Smooth muscle cell (in vitro differentiated cells): ENCODE measurements around a stretch of chr7.

GRCh38 chr7:20197228-20197427 lies 20.1 kb downstream of the MACC1 start:
- RAMPAGE, long total RNA = no peak

- RAMPAGE, long total RNA = no peak
These were observed 11.5 kb downstream of the MACC1 start for GRCh38 chr7:20205593-20206181.

DNA sequence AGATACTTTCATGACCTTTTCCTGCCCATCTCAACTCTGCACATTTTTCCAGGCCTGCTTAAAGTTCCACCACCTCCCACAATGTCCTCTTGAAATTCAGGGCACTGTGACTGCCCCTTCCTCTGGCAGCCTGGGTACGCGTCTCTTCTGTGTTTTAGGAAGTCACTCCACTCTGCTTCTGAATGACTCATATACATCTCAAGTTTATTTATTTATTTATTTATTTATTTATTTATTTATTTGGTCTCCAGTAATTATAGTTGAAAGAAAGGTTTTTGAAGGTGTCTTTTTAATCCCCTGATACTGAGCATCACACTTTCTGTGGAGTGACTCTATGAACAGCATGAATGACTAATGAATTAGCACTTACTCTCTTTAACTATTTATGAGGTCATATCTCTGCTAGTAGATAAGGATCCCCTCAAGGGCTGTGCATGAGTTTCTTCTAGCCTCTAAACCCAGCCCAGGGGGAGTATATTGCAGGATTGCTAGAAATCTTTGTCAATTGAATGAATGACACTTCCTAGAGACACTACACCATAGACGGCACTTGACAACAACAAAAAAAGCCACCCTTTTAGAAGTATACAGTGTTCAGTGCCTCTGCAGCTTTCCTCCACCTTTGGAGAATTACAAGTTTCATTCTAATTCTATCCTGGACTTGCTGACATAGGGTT lies 2.2 kb downstream of the MACC1 start:
- RAMPAGE, long total RNA = no peak

GRCh38 chr7:20219021-20219728 lies 2.0 kb upstream of the MACC1 start:
- RAMPAGE, long total RNA = no peak

DNA sequence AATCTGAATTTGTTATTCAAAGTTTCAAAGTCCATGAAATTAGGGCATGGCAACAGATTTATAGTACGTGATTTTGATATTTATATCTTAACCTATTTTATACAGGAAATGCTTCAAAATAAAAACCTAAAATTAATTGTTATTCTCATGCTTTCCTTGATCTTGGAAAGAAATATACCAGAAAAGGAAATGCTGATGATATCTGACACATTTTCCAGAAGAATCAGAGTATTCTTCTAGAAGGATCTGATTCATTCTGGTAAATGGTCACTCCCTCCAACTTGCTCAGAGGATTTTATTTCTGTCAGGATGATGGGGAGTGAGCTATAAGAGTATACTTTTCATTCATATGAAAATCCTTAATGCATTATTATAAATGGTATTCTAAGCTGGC lies 71.5 kb downstream of the ITGB8 start:
- RAMPAGE, long total RNA = no peak

- RAMPAGE, long total RNA = no peak
These were observed 111.5 kb downstream of the ITGB8 start for GRCh38 chr7:20442273-20442533.

DNA sequence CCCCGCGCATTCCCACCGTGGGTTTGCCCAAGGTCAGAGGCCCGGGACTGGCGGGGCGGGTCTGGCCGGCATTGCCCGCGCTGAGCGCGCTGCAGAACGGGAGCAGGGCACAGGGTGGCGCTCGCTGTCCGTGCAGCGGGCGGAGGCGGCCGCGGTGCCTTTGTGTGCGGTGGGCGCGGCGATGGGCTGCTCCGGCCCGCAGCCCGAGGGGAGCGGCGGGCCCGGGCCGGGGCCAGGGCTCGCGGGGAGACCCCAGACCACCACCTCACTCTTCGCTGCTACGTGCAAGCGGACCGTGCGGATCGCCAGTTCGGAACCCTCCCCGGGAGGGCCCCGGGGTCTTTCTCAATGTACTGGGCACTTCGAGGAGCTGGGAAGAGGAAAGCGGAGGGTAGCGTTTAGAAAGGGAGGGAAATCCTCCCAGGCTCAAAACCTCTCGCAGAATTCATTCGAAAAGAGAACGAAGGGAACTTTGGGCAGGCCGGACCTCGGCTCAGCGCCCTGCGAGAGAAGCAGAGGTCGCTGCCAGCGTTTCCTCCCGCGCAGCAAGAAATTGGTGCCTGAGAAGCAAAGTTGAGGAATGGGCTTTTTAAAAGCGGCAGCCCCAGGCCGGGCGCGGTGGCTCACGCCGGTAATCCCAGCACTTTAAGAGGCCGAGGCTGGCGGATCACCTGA lies 8.5 kb downstream of the SP8 start:
- RAMPAGE, long total RNA = no peak

- RAMPAGE, long total RNA = no peak
These were observed 2.4 kb downstream of the SP8 start for GRCh38 chr7:20784333-20784654.

GRCh38 chr7:21352899-21353376 lies 74.9 kb upstream of the SP4 start:
- RAMPAGE, long total RNA = no peak

DNA sequence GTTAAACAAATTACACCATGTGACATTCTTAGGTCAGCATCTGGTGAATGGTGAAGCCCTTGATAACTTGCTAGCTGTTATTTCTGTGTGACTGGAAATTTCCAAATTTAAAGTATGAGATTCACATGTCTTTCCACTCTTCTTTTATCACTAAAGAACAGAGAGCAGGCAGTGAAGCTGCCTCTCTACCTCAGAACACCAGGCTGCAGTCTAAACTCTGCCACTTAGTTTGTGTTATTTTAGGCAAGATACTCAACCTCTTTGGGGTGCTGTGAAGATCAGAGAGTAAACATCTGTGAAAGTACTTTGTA lies 15.5 kb upstream of the SP4 start:
- RAMPAGE, long total RNA = no peak

GRCh38 chr7:22192995-22194205 lies 163.6 kb downstream of the RAPGEF5 start:
- RAMPAGE, long total RNA = no peak

DNA sequence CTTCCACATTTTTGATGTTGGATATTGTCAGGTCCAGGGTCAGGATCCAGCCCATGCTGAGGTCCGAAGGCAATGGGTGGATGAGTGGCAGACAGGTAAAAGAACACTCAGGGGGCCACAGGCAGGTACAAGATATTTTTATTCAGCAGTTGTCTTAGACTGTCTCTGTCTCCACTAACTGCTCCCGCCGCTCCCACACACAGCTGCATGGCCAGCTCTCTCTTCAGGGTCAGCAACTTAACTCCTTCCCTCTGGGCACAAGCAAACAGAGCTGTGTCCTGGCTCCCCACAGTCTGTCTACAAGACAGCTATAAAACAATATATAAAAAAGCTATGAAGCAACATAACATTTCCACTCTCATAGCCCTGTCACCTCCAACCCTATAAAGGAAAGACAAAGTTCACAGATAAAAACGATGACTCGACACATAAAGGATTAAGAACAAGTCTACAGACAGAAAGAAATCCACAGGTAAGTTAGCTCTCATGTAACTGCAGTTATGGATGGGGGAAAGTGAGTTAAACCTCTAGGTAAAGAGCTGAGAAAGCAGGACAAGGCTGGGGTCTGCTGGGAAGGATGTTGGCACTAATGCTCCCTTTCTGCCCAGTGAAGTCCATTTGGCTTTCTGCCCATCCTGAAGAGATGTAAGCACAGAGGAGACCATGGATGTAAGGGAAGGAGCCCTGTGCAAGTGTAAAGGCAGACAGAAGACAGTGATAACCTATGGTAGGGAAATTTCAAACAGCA lies 27.1 kb downstream of the RAPGEF5 start:
- RAMPAGE, long total RNA = no peak

DNA sequence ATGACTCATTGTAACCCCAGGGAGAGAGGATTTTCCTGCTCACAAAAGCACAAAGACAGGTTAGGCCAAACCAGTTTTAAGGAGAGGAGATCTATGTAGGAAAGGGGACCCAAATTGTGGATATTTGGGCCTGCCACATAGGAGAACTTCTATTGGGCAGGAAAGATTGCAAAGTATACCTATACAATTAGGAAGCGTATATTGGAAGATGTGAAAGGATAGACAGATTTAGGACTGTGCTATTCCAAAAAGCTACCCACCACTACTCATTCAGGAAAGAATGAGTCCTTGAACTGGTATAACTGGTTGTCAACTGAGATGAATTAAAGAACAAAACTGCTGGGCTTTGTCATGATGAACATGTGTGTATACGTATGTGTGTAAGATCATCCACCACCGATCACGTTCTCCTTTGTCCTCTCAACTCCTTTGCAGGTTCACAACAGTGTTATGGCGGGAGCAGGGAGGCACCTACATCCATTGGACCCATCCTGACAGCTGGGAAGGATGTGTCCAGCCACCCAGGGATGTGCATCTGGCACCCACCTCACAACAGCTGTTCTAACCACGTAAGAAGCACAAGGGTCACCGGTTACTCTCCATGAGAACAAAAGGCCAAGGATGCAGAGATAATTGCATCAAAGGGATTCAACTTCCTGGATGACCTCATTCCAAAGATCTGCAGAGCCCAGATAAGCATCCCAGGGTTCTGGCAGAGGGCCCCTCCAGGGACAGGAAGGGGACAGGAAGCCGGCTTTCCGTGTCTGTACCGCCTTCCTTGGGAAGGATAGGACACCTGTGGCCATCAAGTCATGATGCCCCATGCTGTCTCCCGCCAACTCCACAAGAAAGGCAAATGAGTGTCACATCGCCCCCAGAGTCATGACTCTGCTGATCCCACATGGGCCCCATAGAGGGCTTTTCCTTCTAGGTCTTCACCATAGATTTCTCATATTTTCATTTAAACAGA lies 66.2 kb downstream of the STEAP1B start:
- RAMPAGE, long total RNA = no peak

DNA sequence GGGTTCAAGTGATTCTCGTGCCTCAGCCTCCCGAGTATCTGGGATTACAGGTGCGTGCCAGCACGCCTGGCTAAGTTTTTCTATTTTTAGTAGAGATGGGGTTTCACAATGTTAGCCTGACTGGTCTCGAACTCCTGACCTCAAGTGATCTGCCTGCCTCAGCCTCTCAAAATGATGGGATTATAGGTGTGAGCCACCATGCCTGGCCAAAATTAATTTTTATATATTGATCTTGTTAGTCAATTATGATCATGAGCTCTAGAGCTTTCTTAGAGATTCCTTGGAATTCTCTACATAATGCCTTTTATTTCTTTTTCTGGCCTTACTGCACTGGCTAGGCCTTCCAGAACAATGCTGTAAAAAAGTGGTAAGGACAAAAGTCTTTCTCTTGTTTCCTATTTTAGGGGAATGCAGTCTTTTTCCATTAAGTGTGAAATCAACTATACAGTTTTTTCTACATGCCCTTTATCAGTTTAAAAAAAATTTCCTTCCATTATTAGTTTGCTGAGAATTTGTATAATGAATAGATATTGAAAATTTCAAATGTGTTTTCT lies 13.1 kb upstream of the STEAP1B start:
- RAMPAGE, long total RNA = no peak

DNA sequence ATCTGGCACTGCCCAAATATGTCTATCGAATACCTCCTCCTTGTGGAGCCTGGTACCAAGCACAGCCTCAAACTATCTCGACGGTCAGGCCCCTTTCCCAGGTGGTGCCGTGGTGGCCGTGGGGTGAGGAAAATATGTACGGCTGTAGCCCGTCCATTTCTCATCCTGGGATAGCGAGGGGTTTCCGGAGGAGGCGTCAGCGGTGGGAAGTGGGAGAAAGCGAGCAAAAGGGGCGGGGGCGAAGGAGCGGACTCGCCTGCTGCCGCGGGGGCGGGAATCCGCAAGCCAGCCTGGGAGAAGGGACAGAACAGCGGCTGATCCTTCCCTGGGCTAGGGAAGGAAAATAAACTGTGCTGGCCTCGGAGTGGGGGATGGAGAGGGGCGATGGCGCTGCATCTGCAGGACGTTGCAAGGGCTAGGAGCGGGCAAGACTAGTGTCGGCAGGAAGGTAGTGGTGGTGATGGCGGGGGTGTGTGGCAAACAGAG lies 49.7 kb upstream of the STEAP1B start:
- RAMPAGE, long total RNA = no peak

DNA sequence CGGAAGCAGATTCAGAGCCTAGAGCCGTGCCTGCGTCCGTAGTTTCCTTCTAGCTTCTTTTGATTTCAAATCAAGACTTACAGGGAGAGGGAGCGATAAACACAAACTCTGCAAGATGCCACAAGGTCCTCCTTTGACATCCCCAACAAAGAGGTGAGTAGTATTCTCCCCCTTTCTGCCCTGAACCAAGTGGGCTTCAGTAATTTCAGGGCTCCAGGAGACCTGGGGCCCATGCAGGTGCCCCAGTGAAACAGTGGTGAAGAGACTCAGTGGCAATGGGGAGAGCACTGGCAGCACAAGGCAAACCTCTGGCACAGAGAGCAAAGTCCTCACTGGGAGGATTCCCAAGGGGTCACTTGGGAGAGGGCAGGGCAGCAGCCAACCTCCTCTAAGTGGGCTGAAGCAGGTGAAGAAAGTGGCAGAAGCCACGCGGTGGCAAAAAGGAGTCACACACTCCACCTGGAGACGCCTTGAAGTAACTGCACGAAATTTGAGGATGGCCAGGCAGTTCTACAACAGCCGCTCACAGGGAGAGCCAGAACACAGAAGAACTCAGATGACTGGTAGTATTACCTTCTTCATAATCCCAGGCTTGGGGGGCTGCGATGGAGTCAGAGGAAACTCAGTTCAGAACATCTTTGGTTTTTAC lies 770 bp upstream of the IL6 start:
- RAMPAGE, long total RNA = no peak

DNA sequence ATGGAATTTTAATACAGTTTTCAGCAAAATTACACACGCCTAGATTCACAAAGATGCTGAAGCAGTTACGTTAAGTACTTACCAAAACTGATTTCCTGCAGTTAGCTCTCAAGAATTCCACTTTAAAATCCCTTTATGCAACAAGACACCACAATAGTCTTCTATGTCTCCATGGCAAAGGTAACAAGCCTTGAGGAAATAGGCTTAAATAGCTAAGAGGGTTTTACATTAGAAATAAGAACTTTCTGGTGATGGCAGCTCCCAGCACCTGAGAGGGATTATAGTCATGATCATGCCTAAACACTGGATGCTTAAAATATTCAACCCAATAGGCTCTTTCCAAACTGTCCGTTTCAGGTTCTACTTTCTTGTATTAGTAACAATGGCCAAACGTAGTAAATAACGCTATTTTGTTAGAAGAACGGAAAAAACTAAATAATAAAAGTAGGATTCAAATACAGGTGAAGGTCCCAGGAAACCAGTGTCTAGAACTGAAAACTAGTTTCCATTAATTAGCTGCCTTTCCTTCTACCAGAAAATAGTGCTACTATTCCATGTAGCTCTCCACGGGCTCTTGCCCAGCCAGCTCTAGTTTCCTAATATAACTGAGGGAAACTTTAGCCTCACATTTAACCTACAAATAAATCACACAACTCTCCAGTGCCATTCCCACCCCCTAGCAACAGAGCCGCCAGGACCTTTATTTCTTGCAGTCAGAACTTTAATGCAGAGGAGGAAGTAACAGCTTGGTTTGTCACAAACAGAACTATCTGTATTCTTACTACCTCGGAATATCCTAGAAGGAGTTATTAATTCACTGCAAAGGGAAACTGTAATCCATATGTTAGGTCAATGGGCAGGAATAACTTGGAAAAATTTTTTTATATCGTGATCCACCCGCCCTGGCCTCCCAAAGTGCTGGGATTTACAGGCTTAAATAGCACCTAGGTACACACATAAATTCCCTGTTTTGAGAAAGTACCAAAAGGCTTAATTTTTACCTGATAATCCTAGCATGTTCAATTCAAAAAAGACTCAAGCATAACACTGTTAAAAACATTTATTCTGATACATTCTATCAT lies 10.4 kb downstream of the TOMM7 start:
- RAMPAGE, long total RNA = no peak

DNA sequence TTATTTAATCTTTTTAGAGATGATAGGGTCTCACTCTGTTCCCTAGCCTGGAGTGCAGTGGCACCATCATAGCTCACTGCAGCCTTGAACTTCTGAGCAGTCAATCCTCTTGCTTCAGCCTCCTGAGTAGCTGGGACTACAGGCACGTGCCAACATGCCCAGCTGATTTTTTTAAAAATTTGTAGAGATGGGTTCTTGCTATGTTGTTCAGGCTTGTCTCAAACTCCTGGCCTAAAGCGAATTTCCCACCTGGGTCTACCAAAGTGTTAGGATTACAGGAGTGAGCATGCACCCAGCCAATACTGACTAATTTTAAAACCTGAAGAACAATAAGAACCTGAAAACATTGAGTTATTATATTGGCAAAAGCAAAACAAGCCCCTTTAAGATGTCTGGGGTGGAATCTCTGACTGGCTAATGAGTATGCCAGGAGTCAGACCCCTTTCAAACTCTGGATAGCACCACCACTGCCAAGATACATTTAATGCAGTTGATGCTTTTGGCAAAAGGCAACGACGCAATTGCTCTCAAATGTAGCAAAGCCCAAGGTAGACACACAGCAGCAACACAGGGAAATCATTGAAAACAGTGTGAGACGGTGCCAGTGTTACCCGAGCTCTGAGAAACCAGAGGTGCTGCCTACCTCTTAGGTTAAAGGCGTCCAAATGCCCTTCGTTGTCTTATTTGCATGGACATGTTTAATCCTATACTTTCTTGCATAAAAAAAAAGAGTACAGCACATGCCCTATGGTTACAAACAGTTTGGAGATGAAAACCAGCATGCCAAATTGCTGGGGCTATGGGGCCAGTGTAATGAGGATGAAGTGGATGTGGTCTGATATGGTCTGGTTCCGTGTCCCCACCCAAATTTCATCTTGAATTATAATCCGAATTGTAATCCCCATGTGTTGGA lies 40.8 kb upstream of the TOMM7 start:
- RAMPAGE, long total RNA = no peak

- RAMPAGE, long total RNA = no peak
These were observed 2.5 kb downstream of the HYCC1 start for GRCh38 chr7:23011275-23011899.

- RAMPAGE, long total RNA = no peak
These were observed 314 bp upstream of the HYCC1 start for GRCh38 chr7:23014220-23014668.